Camera-type eye (tissue), 1 donor: ENCODE measurements around a stretch of chr21.

DNA sequence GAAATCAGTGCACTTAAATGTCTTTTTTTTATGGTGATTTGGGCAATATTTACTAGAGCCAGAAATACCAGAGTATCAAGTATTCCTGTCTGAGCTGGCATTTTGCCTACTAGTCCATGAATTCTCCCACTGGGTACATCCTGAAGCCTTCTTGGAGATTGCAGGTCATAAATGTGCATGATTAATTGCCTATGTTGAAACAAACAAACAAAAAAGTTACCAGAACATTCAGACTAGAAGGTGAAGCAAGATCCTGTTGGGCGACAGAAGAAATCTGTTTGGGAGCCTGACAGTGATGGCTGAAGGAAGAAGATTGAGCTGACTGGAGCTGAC, 127.4 kb upstream of the NRIP1 start:
- RAMPAGE, long total RNA: no peak

- RAMPAGE, long total RNA: no peak
These were observed 215.7 kb upstream of the USP25 start for GRCh38 chr21:15513935-15514681.

GRCh38 chr21:15831070-15832019, 101.6 kb downstream of the USP25 start:
- RAMPAGE, long total RNA: no peak

DNA sequence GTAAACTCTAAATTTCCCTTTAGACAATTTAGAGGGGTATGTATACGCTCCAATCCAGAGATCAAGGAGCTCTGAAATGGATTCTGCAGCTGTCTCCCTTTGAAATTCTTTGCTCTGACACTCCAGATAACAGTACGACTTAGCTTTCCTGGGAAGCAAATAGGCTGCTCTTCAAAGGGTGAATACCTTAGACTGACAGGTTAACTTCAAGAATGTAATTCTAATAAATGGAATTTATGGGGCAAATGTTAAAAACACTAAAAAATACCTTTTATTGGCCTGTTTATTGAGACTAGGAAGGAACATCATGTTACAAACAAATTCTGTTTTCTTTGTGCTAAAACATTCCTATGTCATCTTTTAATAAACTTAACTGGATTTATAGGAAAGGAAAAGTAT, 357.2 kb downstream of the USP25 start:
- RAMPAGE, long total RNA: no peak

DNA sequence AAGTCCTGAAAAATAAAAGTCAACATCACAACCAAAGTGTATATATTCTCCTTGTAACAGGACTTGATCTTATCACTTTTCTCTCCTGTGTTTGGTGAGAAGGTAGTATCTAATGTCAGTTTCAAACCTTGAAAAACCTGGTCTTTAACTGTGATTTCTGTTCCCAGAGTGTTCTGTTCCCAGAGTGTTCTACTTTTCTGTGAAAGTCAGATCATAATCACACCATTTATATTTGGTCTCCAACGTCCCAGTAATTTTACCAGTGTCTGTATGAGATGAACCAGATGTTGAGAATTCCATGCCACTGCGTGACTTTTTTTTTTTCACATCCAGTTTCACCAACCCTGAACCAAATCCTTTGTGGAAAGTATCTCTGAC, 365.2 kb downstream of the USP25 start:
- RAMPAGE, long total RNA: no peak

DNA sequence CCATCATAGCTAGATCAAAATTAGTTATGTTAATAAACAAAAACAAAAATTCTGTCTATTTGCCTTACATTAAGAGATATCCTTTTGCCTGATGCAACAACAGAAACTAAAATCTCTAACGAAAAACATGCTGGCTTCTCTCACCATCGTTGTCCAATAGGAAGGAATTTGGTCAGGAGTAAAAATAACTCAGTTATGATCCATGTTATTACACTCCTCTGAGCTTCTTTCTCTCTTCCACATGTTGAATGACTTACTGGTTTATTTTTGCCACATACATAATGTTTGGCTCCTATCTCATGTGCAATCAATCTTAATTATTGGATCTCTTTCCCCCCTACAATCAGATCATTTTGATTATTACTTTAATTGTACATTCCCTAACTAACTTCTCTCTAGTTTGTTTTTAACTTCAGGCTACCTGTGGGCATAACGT, 688.4 kb downstream of the USP25 start:
- RAMPAGE, long total RNA: no peak

DNA sequence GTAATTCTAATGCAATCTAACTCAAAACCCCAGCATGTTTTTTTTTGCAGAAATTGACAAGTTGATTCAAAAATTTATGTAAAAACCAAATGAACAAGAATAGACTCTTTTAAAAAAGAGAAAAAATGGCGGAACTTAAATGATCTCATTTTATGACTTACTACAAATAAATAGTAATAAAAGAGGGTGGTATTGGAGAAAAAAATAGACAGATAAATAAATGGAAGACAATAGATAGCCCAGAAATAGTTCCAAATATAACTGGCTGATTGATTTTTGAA, 677.1 kb upstream of the CXADR start:
- RAMPAGE, long total RNA: no peak

GRCh38 chr21:17492756-17493147, 20.1 kb upstream of the CXADR start:
- RAMPAGE, long total RNA: no peak

GRCh38 chr21:17900117-17900735, 81.1 kb upstream of the C21orf91 start:
- RAMPAGE, long total RNA: no peak

- RAMPAGE, long total RNA: no peak
These were observed 139.2 kb upstream of the C21orf91 start for GRCh38 chr21:17958425-17958723.

DNA sequence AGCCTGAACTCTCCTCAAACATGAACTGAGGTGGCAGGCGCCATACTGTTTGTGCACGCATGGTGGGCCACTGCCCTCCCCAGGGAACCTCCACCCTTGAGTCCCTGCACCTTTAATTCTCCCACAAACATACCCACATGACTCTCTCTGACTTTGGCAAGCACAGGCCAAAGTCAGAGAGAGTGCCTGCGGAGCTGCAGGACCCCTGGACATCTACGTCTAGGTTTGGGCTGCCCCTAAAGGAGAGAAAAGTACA, 260.4 kb downstream of the NCAM2 start:
- RAMPAGE, long total RNA: no peak

DNA sequence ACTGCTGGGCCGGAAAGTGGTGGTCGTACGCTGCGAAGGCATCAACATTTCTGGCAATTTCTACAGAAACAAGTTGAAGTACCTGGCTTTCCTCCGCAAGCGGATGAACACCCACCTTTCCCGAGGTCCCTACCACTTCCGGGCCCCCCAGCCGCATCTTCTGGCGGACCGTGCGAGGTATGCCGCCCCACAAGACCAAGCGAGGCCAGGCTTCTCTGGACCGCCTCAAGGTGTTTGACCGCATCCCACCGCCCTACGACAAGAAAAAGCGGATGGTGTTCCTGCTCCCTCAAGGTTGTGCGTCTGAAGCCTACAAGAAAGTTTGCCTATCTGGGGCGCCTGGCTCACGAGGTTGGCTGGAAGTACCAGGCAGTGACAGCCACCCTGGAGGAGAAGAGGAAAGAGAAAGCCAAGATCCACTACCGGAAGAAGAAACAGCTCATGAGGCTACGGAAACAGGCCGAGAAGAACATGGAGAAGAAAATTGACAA, 245.3 kb downstream of the MRPL39 start:
- RAMPAGE, long total RNA: no peak

DNA sequence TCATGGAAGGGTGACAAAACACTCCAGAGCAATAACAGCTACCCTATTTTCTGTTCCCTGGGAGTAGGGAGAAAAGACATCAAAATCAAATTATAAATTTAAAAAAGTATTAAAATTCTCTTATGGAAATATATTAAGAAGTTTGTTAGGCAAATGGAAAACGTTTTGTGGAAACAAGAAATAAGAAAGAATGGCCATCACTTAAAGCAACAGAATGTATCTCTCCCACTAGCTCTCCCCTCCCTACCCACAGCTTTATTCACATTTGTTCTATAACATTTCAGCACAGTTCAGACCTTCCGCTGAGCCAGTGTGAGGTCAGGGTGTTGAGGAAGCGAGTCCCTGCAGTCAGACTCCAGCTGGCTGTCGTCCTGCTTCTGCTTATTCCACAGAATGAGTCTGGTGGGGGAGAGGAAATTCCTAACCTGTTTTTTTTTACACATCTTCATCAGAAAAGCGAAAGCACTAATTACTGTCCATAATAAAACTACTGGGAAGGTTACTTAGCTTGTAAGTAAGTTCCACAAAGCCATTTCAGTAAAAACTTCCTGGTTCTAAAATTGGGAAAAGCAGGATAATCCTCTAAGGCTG, 39.1 kb downstream of the MRPL39 start:
- RAMPAGE, long total RNA: no peak

DNA sequence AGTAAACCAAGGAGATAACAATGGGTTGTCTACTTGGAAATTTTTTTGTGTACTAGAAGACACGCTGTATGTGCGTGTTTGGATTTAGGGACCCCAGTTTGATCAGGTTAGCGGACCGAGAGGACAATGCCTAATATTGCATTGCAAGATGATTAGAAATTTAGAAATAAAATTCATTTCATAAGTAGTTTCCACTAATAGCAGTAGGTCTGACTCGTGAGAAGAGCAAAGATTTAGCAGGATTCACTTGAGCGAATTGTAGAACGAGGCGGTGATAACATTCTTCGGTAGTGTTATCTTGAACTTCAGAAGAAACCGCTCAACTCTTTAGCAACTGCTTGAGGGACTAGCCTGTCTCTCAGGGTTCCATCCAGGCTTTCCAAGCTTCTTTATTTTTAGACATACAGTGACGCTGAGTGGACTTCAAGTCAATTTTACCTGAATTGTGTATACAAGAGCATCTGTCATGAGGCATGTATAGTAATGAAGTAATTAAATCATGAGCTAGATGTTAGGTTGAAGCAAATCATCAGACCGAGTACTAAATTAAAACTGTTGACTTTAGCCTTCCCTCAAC, 1.4 kb downstream of the GABPA start:
- RAMPAGE, long total RNA: no peak

DNA sequence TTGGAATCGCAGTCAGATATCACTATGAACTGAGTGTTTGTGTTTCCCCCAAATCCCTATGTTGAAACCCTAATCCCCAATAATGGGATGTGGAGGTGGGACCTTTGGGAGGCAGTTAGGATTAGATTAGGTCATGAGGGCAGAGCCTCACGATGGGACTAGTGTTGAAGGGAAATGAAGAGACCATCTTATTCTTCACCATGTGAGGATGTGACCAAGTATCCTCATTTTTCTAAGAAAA, 144.5 kb downstream of the GABPA start:
- RAMPAGE, long total RNA: no peak

GRCh38 chr21:25903477-25904054, 168.8 kb downstream of the GABPA start:
- RAMPAGE, long total RNA: no peak

DNA sequence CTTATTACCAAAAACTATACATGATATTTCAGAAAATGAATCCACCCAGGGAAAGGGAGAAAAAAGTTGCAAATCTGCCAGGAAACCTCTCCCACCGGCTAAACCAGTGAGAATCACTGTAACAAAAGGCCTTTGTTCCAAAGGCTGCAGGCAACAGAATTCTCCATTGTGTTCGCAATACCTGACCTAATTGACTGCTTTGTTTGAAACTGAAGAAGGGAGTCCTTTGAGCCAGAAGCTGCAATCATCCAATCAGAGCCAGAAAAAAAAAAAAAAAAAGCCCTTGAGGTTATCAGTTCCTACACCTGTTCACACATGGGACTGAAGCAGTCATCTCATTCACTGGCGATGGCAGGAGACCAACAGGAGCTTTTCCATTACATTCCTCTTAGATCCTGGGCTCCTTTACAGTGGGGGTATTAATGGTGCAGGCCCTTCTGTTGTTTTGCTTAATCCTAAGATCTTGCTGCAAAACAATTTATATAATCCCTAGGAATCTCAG, 172.4 kb downstream of the APP start:
- RAMPAGE, long total RNA: no peak

GRCh38 chr21:26570208-26570656, 2.9 kb downstream of the CYYR1 start:
- RAMPAGE, long total RNA: no peak

- RAMPAGE, long total RNA: no peak
These were observed 8.8 kb downstream of the ADAMTS1 start for GRCh38 chr21:26835968-26837261.

- RAMPAGE, long total RNA: no peak
These were observed 46.8 kb downstream of the ADAMTS5 start for GRCh38 chr21:26920042-26920546.